H1 (cell line): ENCODE data around the gene PIAS1.

DNA sequence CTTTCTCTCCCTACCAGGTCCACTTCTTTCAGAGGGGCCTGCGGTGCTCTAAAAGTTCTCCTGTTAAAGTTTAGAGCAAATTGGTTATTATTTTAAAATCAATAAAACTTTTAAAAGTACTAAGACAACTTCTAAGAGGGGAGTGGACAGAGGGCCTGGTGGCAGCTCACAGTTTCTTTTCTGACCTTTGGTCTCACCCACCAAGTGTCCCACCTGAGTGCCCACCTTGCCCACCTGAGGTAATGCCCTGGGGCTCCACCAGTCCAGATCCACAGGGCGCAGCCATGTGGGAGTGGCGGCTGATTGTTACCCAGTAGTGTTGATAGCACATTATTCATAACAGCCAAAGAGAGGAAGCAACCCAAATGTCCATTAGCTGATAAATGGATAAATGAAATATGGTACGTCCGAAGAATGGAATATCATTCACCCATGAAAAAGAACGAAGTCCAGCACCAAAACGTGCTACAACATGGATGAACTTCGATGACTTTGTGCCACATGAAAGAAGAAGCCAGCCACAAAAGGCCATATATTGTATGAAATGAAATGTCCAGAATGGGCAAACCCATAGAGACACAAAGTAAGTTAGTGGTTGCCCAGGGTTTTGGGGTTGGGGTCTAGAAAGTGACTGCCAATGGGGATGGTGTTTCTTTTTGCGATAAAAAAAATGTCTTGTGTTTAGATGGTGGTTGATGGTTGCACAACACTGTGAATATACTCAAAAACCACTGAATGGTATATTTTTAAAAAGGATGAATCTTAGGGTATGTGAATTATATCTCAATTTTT, 6.3 kb downstream of the SMAD6 start:
- RRBS = no CpG with 5 or more reads among the region's 9 CpGs
CAGE:
- cytosol, long polyA plus RNA = no peak
- long polyA plus RNA = no peak
- nucleus, long polyA plus RNA = no peak

DNA sequence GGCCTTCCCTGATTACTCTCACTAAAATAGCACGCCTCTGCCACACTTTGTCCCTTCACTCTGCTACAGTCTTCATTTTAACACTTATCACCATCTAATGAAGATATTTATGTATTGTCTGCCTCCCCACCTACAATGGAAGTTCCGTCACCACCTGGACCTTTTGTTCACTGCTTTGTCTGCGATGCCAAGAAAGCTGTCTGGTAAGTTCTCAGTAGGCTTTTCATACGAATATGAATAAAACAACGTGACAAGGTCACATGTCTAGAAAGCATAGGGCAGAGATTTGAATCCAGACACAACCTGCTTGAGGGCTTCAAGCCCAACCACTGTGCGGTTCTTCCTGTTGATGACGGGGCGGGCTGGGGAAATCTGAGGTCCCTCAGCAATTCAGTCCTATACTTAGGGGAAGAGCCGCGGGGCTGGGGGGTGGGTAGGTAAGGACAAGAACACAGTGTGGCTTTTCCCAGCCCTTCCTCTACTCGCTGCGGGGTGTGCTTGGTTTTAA, 32.5 kb upstream of the SMAD3 start:
- RRBS = no CpG with 5 or more reads among the region's 12 CpGs
CAGE:
- cytosol, long polyA plus RNA = no peak
- long polyA plus RNA = no peak
- nucleus, long polyA plus RNA = no peak

- RRBS = no CpG with 5 or more reads among the region's 6 CpGs
CAGE:
- cytosol, long polyA plus RNA = no peak
- long polyA plus RNA = no peak
- nucleus, long polyA plus RNA = no peak
Measured at GRCh38 chr15:67059050-67059718, 6.2 kb upstream of the SMAD3 start.

GRCh38 chr15:67076224-67077052, 11.0 kb downstream of the SMAD3 start:
- RRBS = no CpG with 5 or more reads among the region's 13 CpGs
CAGE:
- cytosol, long polyA plus RNA = no peak
- long polyA plus RNA = no peak
- nucleus, long polyA plus RNA = no peak

DNA sequence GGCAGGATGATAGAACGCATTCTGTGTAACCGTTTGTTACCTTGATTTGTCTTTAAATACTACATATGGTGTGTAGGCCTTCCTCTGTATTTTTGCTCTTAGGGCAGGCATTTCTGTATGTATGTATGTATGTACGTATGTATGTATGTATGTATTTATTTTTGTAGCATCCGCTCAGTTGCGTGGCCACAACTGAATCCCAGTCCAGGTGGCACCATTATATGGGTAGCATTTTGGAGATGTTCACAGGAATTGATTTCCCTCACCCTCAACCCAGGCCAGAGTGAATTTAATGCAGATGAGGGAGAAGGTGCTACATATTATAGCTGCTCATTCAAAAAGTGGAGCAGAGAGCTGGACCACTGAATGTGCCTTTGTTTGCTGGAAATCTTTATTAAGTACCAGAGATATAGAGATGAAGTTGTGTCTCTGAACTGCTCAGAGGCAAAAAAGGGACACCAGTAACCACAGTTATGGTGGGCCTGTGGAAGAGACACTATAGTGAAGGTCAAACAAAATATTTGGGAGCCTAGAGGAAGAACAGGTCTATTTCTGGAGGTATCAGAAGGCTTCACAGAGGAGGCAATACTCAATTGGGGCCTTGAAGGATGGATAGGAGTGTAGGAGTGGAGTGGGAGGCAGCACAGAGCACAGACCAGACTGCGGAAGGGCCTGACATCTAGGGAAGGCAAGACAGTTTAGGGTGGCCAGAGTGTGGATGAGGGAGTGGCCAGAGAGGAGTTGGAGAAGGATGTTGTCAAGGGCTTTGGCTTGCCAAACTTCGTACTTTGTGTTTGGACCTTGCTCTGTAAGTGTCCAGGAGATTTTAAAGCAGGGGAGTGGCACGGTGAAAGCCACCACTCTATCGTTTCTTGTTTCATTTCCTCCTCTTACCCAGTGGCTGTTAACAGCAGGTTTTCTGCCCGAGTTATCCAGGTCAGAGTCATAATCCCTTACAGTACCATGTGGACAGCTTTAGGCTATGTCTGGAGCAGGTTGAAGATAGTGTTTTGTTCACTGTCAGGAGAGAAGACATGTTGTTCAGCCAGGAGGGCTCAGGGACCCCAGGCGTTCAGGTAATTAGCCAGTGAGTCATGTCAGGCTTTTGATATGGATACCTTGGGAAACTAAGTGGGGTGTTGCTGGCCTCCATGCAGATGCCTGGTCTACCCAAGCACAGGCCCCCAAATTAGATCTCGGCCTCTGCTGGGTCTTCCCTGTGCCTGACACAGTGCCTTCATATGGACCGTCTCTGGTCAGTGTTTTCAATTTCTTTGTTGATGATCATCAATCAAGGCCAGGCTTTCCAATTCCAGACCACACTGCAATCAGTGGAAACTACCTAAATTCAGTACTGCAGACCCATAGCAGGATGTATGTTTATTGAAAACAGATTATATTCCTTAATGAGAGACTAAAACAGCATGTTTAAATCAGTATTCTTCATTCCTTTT, 12.2 kb downstream of the SMAD3 start:
- RRBS = no CpG with 5 or more reads among the region's 13 CpGs
CAGE:
- cytosol, long polyA plus RNA = no peak
- long polyA plus RNA = no peak
- nucleus, long polyA plus RNA = no peak

DNA sequence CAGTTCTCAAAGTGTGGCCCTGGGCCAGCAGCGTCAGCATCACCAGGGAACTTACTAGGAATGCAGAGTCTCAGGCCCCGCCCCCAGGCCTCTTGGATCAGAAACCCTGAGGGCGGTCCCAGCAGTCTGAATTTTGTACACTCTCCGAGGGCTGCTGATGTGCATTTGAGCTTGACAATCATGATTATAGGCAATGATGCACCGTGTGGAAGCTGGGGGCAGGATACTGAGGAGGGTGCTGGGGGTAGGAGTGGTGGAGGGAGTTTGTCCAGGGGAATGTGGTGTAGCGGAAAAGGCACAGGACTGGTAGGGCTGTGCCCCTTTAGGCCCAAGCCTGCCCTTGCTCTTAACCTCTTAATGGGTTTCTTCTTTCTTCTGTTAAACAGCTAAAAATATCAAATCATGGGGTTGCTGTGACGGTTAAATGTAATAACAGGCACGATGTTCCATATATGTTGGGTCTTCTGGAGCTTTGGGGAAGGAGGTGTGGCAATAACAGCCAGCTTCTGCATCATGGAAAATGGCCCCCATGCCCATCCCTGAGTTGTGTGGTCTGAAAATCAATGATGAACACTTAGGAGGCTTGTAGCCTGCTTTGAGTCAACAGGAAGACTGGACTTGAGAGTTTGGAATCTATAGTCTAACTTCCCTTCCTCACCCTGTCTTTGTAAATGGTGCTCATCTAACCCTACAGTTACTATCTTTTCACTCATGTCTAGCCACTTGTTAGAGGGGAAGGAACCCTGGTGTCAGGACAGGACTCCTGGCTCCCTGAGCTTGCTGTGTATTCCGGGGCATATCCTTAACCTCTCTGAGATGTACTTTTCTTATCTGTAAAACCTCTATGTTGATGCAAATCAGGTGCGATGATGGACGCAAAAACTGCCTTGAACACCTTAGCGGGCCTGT, 27.3 kb downstream of the SMAD3 start:
- RRBS = no CpG with 5 or more reads among the region's 12 CpGs
CAGE:
- cytosol, long polyA plus RNA = no peak
- long polyA plus RNA = no peak
- nucleus, long polyA plus RNA = no peak

DNA sequence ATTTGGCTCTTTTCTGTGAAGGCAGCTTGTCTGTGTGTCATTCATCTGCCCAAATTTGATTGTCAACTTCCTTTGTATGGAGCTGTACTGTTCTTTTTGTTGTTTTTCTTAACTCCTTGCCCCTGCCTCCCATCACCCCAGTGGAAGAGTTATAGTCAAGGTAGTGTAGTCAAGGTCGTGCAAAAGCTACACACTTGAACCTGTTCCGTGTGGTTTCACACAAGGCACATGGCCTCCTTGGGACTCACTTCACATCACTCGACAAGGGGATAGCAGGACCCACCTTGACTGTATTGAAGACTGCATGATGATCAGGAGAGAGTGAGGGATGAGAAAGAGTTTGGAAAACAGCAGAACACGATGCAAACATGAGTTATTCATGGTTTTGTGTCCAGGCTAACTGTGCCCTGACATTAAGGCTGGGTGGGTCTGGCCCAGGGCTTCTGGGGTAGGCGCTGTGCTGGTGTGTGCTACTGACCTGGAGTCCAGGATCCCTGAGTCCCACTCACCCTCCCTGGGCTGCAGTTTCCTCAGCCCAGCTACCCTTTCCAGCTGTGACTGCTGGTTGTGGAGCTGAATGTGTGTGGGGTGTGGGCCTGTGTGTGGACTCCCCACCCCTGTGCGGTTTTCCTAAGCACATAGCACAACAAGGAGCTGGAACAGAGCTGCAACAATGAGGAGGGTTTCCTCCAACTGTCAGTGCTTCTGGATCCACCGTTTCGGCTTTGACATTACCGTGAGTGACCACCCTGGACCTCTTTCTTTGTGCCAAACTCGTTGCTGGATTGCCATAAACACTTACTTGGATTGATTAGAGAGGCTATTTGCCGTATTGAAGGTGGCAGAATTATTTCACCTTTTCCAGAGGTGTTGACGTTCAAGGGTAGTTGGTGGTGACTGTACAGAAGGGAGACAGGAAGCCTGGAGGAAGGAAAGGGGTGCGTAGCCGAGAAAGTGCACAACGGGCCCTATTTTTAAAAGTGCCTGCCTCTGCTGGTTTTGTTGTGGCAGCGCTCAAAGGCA, 38.0 kb downstream of the SMAD3 start:
- RRBS = no CpG with 5 or more reads among the region's 16 CpGs
CAGE:
- cytosol, long polyA plus RNA = no peak
- long polyA plus RNA = no peak
- nucleus, long polyA plus RNA = no peak

DNA sequence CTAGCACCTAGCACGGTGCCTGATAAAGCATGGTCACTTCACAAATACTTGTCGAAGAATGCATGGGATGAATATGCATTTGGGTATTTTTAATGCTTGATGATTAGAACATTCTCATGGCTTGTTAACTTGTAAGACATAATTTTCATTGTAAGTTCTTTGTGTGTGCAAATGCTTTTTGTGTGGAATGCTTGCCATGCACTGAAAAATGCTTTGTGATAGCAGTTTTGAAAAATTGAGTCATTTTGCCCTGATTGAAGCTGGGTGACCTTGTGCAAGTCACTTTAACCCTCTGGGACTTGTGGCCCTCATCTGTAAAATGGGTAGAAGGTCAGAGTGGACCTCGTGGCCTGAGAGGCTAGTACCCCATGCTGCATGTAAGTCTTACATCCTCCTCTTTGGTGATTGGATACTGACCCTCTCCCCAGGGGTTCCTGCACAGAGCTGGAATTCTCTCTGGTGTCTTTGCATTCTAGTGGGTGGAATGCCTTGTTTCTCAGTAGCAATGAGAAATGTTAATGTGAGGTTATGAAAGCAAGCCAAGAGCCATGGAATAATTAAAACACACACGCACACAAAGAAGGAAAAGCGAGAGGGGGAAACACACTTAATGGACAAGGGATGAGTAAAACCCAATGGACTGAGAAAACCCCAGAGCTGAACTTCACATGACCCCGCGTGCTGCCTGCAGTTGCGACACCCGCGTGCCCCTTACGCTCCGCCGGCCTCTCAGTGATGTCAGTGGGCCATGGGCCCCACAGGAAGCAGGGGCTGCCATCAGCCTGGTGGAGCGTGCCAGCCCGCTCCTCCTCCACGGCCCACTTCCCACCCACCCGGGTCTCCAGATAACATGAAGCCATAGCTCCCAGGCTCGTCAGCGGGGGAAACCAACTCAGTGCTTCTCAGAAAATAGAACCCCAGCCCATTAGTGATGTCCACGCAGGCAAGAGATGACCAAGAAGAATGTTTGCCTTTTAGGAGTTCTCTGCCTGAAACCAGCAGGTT, 44.0 kb downstream of the SMAD3 start:
- RRBS = no CpG with 5 or more reads among the region's 20 CpGs
CAGE:
- cytosol, long polyA plus RNA = no peak
- long polyA plus RNA = no peak
- nucleus, long polyA plus RNA = no peak

GRCh38 chr15:67117884-67118425, 52.6 kb downstream of the SMAD3 start:
- RRBS = no CpG with 5 or more reads among the region's 11 CpGs
CAGE:
- cytosol, long polyA plus RNA = no peak
- long polyA plus RNA = no peak
- nucleus, long polyA plus RNA = no peak

GRCh38 chr15:67140466-67141106, 75.2 kb downstream of the SMAD3 start:
- RRBS = no CpG with 5 or more reads among the region's 11 CpGs
CAGE:
- cytosol, long polyA plus RNA = no peak
- long polyA plus RNA = no peak
- nucleus, long polyA plus RNA = no peak

DNA sequence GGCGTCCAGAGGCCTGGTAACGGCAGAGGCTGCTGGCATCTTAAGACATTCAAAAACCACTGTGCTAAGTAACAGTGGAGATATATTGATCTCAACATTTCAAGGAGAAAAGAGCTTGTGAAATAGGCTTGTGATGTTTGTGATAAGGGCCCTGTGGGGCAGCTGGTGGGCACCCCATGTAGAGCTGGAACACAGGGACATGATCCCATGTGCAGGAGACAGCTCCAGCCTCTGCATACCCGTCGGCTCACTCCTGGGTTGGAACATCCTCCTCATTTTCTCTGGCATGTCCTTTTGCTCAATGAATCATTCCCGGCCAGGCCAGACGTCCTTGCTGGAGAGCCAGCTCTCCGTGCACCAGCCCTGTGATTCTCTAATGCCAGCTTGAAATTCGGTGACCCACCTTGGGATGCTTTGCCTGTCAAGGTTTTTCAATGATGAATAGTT, 77.3 kb downstream of the SMAD3 start:
- RRBS = no CpG with 5 or more reads among the region's 8 CpGs
CAGE:
- cytosol, long polyA plus RNA = no peak
- long polyA plus RNA = no peak
- nucleus, long polyA plus RNA = no peak

GRCh38 chr15:67147388-67148050, 82.1 kb downstream of the SMAD3 start:
- RRBS = no CpG with 5 or more reads among the region's 7 CpGs
CAGE:
- cytosol, long polyA plus RNA = no peak
- long polyA plus RNA = no peak
- nucleus, long polyA plus RNA = no peak

DNA sequence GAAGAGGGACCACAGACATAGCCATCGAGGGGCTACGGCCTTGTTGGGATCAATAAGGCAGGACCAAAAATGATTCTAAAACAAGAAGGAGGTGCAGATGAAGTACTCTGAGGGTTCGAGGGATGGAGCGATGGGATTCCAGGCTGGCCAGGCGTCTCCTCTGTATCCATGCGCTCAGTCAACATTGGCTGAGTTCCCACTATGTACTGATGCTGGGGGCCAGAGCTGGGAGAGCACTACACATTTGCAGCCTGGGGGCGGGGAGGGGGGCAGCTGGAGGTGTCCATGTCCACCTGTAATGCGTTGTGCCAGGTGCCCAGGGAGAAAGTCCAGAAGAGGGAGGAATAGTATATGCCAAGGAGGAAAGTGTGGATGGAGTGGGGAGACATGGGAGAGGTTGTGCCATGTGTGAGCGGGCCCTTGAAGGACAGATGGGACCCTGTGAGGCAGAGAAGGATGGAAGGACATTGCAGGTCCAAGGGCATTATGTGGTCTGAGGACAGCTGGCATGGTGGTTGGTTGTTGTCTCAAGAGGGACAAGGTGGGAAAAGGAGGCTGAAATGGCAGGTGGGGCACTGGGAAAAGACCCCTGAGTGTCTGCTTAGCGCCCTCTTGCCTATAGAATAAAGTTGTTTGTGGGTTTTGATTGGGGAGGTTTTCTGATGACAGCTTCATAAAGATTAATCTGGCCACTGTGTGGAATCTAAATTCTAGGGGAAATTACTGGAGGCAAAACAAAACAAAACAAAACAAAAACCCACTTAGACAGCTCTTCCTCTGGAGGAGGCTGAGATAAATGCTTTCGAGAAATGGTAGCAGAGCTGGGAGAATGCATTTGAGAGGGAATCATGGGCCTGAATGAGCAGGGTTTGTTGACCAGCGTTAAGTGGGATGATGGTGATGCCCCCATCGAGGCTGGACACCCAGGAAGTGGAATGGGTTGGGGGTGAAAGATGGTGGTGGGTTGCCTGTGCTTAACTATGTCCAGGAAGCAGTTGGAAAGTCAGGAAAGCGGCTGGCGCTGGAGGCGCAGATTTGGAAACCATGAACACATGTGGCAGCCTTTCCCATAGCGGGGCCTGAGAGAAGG, 81.1 kb downstream of the AAGAB start:
- RRBS = no CpG with 5 or more reads among the region's 17 CpGs
CAGE:
- cytosol, long polyA plus RNA = no peak
- long polyA plus RNA = no peak
- nucleus, long polyA plus RNA = no peak

DNA sequence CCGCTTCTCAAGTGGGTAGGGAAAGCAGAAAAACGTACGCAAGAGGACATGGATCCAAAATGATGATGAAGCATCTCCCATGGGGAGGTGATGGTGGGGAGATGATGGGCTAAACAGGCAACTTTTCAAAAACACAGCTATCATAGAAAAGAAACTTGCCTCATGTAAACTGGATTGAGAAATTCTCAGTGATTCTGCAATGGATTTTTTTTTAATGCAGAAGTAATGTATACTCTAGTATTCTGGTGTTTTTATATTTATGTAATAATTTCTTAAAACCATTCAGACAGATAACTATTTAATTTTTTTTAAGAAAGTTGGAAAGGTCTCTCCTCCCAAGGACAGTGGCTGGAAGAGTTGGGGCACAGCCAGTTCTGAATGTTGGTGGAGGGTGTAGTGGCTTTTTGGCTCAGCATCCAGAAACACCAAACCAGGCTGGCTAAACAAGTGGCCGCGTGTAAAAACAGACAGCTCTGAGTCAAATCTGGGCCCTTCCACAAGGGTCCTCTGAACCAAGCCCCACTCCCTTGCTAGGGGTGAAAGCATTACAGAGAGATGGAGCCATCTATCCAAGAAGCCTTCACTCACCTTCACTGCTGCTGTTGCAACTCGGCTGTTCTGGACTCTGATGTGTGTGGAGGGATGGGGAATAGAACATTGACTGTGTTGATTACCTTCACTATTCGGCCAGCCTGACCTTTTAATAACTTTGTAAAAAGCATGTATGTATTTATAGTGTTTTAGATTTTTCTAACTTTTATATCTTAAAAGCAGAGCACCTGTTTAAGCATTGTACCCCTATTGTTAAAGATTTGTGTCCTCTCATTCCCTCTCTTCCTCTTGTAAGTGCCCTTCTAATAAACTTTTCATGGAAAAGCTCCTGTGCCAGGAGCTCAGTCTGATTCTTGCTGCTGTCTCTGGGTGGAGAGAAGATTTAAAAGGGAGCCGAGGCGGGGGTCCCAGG, 59.9 kb downstream of the AAGAB start:
- RRBS = no CpG with 5 or more reads among the region's 9 CpGs
CAGE:
- cytosol, long polyA plus RNA = no peak
- long polyA plus RNA = no peak
- nucleus, long polyA plus RNA = no peak

DNA sequence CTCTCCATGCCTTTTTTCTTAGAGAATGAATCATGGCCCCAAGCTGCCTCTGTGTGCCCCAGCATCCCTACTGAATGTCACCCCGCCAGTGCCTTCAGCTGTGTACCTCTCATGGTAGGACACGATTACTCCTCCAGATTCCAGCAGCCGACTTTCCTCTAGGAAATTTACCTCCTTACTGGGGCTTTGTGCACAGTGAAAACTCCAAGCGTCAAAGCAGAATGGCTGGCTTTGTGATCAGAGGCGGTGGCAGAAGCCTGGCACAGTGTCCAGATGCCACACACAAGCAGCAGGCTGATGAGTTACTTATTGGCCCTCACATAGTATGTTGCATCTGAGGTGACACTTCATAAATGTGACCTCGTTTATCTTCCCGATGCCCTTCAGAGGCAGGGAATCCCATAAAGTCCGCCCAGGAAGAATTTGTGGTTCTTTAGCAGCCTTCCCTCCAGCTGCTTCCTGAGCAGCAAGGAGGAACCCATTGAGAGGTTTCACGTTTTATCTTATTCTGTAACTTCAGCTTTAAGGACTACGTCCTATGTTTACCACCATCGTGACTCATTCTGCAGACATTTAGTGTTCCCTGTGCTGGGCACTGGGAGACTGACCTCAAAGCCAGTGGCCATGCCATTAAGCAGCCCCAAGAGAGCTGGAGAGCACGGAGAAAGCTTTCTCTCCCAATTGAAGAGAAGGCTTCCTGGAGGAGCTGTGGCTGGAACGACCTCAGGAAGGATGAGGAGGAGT, 107.1 kb upstream of the C15orf61 start:
- RRBS = no CpG with 5 or more reads among the region's 13 CpGs
CAGE:
- cytosol, long polyA plus RNA = no peak
- long polyA plus RNA = no peak
- nucleus, long polyA plus RNA = no peak

DNA sequence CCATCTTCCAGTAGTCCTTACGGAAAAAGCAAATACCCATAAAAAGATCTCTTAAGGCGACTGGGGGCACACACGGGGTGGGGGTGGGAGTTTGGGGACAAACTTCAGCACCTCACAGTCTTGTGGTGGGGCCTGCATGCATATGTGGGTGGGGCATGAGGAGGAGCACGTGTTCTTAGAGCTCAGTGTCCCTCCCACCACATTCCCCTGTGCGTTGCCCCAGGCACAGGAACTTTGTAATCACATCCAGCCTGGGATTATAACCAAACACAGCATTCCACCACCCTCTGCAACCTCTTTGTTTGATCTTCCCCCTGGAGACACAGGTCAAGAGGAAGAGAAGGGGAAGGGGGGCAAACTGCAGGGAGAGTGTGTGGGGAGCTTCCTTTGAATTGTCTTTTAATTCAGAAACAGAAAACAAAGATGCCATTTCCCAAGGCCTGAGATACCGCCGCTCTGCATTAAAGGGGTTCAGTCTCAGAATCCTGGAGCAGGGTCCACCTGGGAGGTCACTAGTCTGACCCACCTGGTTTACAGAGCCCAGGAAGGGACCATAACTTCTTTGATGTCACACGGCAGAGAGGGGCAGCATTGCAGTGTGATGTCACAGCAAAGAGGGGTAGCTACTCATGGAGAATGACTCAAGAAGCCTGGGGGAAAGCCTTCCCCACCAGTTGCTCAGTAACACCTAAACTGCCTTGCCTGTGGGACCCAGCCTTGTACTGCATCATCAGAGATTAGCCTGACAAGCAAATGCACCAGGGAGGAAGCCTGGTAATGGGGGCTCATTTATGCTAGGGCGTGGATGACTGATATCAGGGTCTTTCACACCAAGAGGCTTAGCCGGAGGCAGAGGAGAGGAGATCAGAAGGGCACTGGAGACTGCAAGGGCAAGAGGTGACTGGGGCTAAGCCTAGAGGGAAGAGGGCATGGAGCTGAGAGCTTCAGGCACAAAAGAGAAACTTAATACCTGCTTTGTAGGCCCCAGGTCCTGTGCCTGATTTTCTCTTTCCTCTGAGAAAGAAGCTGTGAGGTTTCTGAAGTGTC, 107.9 kb upstream of the PIAS1 start:
- RRBS = no CpG with 5 or more reads among the region's 10 CpGs
CAGE:
- cytosol, long polyA plus RNA = no peak
- long polyA plus RNA = no peak
- nucleus, long polyA plus RNA = no peak

DNA sequence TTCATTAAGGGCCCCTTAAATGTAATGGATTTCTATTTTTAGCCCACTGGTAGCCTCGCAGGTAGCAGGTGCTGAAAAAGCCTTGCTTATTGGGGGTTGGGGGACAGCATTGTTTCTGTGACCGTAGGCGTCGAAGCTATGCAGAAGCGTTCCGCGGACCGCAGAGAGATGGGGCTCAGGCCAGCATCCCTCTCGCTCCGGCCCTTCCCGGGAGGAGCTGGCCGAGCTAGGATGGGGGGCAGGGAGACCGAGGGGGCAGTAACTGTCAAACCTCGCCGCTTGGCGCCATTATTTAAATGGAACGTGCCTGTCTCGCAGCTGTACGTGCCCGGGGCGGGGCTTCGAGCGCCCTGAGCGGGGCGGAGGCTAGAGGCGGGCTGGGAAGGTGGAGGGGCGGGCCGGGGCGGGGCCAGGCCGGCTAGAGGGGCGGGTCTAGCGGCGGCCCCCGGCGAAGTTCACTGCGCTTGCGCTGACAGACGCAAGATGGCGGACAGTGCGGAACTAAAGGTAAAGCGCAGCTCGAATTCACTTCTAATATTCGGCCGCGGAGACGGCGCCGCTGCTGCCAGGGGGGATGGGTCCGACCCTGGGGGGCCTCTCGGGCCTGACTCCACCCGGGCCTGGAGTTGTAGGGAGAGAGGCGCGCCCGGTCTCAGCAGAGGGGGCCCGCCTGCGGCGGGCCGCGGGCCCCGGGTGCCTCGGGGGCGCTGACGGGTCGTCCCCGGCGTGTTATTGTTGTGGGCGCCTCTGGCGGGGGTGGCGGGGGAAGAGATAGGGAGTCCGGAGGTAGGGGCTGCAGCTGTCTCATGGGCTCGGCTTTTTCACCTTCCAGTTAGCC, at the start of gene PIAS1:
Gene PIAS1 (plus strand): TSS at position 472 of the 838 bp plus-strand sequence.
- RRBS = 1% methylated on average over 19 of the region's 71 CpGs
CAGE:
- cytosol, long polyA plus RNA = start-site peak on the plus strand centred at position 483 of the sequence, 8 bp wide, 60 reads
- long polyA plus RNA = start-site peak on the plus strand centred at position 481 of the sequence, 5 bp wide, 95 and 83 reads in 2 replicates
- nucleus, long polyA plus RNA = start-site peak on the plus strand centred at position 481 of the sequence, 5 bp wide, 73 reads

DNA sequence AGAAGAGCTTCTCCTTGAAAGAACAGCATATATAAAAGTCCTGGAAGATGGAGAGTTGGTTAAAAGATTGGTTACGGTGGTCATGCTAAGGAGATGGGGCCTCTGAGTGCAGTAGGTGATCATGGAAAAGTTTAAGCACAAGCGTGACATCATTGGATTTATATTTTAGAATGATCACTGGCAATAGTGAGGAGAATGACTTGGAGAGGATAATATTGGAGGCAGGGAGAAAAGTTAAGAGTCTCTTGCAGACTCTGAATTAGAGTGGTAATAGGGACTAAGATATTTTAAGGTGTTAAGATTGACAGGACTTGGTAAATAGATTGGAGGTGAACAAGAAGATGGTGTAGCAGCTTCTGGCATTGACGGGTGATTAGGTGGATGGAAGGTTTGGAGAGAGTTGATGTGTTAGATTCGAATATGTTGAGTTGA, 19.6 kb downstream of the PIAS1 start:
- RRBS = no CpG with 5 or more reads among the region's 4 CpGs
CAGE:
- cytosol, long polyA plus RNA = no peak
- long polyA plus RNA = no peak
- nucleus, long polyA plus RNA = no peak

GRCh38 chr15:68106225-68106508, 52.1 kb downstream of the PIAS1 start:
CAGE:
- cytosol, long polyA plus RNA = no peak
- long polyA plus RNA = no peak
- nucleus, long polyA plus RNA = no peak

DNA sequence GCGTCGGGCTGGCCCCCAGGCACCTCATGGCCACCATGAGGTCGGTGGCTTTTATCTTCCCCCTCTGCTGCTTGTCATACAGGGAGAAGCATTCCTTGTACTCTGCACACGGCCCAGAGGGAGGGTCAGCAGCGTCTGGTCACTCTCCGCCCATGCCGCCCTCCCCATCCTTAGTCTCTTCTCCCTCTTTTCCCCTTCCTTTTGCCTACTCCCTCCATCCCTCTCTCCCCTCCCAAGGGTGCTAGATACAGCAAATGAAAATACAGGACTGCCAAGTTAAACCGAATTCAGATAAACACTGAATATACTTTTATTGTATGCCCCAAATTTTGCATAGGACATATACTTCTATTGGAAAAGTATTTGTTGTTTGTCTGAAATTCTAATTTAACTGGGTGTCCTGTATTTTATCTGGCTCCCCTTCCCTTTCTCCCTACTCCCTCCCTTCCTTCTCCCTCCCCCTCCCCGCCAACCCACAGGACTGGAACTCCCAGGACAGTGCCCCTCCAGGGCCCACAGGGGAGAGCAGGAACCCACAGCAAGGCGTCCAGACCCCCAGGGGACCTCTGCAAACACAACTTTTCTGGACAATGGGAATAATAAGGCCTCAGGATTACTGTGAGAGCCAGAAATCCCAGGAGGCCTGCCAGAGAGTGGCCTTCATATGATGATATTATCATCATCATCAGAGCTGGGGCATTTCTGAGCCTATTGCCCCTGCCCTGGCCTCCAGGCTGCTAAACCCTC, 5.4 kb downstream of the CALML4 start:
- RRBS = no CpG with 5 or more reads among the region's 10 CpGs
CAGE:
- cytosol, long polyA plus RNA = no peak
- long polyA plus RNA = no peak
- nucleus, long polyA plus RNA = no peak